Hair follicle dermal papilla cell (primary cell): Measurements from ENCODE around the gene HMCN1.

DNA sequence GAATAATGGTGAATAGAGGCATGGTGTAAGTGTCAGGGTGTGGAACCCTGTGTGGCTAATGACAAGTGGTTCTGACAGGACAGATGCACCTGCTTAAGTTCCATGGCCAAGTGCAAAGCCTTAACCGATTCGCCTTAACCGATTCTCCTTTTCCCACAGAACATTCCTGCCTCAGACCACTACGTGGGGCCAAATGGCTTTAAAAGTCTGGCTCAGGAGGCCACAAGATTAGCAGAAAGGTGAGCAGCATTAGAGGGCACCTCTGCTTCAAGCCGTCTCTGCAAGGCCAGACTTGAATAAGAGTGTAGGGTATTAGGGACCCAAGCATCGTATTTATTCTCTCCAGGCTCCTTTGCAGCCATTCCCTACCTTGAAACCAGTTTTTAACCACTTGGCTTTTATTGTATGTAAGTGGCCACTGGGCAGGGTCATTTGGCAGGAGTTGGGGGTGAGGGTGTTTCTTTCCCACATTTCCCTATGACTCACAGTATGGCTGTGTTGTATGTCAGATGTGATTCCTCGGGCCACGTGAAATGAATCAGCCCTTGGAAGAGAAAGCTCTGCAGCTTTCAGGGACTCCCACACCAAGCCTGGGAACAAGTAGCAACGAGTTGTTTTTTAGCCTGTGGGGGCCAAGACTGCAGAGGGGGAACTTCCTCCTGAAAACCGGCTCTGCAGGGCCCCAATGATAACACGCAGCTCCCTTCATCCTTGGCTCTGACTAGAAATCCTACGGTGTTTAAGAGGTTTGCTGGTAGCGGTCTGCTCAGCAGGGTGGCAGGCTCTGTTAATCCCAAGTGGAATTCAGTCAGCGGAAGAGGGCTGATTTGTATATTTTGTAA lies 48.4 kb downstream of the LAMC2 start:
- CAGE, long polyA plus RNA, result no peak

GRCh38 chr1:183442859-183443546 lies 24.8 kb upstream of the NMNAT2 start:
- CAGE, long polyA plus RNA, result no peak

GRCh38 chr1:183511364-183511987 lies 39.2 kb downstream of the SMG7 start:
- CAGE, long polyA plus RNA, result no peak

DNA sequence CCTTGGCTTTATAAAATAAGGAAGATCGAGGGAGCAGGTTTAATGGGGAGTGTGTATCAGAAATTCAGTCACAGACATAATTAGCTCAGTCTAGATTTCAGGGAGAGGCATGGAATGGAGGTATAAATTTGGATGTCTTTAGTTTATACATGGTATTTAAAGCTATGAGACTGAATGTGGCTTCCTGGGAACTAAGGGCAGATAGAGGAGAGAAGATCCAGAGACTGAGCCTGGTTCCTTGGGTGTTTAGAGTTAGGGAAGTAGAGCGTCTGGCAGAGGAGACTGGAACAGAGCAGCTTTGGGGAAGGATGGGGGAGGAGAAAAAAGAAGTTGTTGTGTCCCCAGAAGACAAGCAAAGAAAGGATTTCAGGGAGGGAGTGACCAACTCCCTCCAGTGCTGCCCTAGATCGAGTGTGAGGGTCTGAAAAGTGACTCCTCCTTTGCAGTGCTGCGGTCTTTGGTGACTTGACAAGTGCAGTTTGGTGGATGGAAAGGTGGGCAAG lies 62.2 kb downstream of the RGL1 start:
- CAGE, long polyA plus RNA, result no peak

DNA sequence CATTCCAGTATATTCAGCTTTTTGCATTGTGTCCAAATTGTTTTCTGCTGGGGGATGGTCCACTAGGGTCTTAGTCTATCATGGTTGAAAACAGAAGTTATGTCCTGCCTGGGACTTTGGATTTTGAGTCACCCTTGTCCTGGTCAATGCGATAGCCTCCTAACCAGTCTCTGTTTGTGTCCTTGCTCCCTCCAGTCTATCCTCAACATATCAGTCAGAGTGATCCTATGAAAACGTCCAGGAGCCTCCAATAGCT lies 707 bp upstream of the TSEN15 start:
- CAGE, long polyA plus RNA, result no peak

- CAGE, long polyA plus RNA, result no peak
Measured at GRCh38 chr1:184073592-184073857, 22.0 kb downstream of the TSEN15 start.

DNA sequence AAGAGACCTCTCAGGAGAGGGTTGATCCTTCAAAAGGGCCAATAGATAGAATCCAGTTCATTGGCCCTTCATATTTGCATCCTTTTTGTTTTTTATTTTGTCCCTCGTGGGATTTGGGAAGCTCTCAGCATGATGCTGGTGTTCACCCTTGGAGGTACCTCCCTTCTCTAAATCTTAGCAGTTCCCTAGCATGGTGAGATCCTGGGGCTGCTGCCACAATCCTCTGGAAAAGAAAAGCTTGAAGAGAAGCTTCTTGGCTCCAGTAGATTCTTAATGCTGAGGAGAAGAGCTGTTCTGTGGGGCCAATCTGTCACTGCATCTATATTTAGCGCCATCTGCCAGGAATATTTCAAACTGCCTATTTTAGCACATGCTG lies 91.7 kb downstream of the TSEN15 start:
- CAGE, long polyA plus RNA, result no peak

GRCh38 chr1:184408084-184408634 lies 21.3 kb downstream of the C1orf21 start:
- CAGE, long polyA plus RNA, result no peak

GRCh38 chr1:184453185-184454196 lies 66.7 kb downstream of the C1orf21 start:
- CAGE, long polyA plus RNA, result no peak

DNA sequence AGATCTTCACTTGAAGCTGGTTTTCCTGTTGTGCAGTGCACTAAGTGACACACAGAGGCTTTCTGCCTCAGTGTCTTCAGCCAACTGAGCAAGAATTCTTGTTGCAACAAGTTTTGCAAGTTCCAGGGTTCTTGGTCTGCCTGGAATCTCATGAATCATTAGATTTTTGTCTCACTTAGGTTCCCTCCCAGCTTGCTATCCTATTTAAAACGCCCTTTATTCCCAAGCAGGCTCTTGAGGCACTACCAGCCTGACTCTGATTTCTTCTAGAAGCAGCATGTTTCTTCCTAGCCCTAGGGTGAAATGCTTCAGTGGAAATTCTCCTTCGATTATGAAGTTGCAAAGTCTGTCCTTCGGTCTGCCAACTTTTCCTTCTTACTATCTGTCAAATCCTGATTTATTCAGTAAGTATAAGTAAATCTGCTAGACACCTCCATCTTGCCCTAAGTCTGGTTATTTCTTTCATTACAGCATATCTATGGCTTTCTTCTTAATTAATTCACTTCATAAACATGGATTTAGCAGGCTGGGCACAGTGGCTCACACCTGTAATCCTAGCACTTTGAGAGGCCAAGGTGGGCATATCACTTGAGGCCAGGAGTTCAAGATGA lies 158.9 kb downstream of the C1orf21 start:
- CAGE, long polyA plus RNA, result no peak

- CAGE, long polyA plus RNA, result no peak
Measured at GRCh38 chr1:184556595-184557288, 169.9 kb downstream of the C1orf21 start.

- CAGE, long polyA plus RNA, result no peak
Measured at GRCh38 chr1:184838615-184839177, 84.0 kb upstream of the EDEM3 start.

DNA sequence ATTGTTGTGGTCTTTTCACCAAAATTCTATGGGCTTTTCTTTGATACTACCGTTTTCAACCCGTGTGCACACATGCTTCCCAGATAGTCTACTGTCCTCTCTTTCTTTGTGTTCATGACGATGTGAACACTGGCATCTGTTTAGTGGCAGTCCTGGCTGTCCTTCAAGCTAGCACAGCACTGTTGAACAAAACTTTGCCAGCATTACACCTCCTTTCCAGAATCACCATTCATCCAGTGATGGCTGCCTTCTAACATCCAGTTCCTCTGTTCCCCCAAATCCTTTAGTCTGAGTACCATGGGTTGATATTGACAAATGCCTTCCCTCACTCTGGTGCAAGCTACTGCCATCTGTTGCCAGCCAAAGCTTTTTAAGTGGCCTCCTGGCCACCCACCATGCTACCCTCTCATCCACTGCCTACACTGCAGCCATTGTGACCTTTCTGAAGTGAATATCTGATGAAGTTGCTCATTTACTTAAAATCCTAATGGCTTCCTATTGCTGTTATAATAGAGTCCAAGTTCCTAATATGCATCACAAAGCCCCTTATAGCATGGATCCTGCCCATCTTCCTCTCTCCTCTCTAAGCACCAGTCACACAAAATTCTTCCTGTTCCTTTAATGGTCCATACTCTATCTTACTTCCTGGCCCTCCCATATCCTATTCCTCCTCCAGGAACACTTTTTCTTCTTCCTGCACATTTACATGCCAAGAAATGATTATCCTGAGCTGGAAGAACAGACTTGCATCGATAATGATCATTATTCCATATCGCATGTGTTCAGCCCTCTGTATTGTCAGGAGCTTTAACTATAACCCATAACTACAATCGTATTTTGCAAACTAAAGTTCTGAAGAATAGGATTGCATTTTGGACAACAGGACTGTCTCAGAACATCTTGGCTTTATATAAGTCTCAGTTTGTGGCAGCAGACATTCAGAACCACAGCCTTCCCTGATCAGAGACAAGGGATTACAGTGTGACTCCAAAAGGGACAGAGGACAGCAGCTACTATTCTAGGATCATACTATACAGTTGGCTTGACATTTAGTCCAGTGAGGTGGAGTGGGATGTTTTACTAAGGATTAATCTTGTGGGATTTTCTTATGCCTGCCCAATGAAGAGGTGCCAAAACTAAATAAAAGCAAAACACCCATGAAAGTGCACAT lies 94.0 kb downstream of the NIBAN1 start:
- CAGE, long polyA plus RNA, result no peak

GRCh38 chr1:184958785-184959446 lies 15.4 kb downstream of the NIBAN1 start:
- CAGE, long polyA plus RNA, result no peak

DNA sequence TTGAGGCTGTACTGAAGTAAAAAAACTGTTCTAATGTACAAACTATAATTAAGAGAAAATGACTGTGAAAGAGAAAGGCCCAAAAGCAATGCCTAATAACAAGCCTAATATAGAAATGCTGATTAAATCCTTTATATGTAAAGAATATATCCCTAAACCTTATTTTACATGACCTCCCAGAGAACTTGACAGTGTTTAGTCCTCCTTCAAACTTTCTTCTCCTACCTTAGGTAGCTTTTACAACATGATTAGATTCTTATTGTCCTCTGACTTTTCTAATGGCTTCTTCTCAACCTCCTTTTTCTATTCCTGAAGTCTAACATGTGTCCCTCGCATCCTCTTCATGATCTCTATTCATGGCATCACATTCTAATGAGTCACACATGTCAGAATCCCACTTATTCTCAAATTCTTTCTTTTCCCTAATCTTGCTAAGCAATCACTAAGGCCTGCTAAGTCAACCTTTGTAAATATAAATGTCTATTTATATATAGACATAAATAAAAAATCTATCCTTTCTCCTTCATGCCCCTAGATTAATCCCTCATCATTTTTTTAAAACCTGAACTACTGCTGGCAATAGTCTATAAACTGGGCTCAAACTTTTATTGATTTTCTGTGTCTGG lies 13.8 kb downstream of the IVNS1ABP start:
- CAGE, long polyA plus RNA, result no peak

- CAGE, long polyA plus RNA, result no peak
Measured at GRCh38 chr1:185304771-185305287, 12.2 kb downstream of the IVNS1ABP start.

DNA sequence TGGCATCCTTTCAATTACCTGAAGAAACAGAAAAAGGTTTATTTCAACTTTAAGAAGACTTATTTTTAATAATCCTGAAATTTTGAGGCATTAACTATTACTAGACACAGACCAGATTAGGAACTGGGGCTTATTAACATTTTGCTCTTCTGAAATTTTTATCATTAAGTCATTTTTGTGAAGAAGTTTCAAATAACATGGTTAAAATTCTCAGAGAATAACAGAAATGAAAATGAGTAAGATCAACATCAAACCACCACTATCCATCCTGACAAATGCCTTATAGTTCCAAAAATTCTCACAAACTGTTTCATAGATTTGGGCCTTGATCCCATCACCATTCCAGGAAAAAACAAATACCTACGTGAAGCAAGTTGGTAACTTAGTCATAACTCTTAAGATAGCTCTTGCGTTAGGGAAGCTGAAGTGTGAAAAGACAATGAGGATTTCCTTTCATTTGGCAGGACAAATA lies 55.3 kb upstream of the HMCN1 start:
- CAGE, long polyA plus RNA, result no peak

DNA sequence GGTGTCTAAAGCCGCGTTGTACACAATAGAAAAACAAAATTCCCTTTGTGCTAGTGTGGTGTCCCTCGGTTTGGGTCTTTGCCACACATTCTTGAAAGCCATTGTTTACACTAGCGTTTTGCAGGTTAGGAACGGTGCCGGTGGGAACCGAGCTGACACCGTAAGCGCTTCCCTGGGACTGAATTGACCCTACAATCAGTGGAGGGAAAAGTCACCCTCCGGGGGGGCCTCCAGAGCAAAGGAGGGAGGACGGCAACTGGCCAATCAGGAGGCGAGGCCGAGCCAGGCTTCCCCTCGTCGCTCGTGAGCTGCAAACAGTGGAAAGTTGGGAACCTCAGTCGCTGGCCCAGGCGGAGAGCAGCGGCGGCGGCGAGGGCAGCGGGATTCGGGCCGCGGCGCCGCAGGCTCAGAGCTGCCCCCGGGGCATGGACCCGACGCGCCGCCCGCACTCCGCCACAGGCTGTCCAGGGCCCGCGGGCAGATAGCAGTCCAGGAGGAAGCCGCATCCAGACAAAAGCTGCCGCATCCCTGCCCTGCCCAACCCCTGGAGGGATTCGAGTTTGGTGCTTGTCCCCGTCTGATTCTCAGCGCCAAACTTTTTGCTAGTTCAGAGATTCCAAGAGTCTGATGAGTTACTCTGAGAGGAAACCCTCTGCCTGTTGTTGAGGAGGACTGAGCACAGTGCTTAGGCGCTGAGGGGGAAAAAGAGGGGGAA lies at the start of gene HMCN1:
Gene HMCN1 (plus strand): TSS at position 337 of the 715 bp plus-strand sequence.
- CAGE, long polyA plus RNA, result no peak

DNA sequence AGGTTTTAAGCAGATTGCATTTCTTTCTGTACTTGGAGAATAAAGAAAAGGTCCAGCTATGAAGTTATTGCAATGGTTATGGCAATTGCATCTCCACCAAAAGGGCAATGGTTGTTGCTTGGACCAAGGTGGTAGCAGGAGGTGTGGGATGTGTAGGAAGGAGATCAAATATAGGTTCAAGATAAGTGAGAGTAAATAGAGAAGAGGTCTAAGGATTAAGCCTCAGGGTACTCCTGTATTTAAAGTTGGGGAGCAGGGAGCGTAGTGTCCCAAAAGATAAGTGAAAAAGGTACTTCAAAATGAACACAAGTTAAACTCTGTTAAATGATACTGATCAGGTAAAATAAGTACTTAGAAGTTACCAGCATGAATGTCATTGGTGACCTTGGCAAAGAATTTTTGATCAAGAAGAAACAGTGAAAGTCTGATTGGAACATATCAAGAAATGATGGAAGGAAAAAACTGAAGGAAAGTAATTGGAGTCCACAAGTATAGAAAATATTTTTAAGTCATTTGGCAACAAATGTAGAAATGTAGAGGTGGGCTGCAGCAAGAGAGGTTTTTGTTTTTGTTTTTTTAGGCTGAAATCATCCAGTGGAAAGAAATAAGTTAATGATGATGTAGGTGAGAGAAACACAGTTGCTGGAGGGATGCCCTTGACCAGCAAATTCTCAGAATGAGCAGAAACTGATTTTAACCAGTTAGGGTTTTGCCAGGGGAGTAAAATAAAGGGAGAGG lies 223.0 kb upstream of the PRG4 start:
- CAGE, long polyA plus RNA, result no peak

DNA sequence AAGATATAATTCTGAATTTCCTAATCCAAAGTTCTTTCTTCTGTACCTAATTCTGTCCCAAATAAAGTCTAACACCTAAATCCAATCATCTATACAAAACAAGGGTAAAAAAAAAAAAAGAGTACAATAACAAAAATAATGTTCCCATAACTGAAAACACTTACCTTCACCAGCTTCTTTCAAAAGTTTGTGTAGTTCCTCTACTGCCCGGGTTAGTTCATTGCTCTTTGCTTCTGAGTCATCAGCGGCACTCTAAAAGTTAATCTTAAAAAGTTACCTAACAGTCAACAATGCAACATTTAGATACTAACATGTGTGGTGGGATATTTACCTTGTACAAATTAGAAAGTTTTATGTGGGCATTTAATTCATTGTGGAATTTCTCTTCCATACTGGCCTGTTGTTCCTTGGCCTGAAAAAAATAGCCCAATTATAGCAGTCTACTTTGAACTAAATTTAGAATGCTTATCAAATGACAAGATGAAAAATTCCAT lies 13.5 kb downstream of the TPR start:
- CAGE, long polyA plus RNA, result no peak